Diencephalon (tissue), 2 donors: Measurements from ENCODE around the genes DCLK2 and LRBA.

DNA sequence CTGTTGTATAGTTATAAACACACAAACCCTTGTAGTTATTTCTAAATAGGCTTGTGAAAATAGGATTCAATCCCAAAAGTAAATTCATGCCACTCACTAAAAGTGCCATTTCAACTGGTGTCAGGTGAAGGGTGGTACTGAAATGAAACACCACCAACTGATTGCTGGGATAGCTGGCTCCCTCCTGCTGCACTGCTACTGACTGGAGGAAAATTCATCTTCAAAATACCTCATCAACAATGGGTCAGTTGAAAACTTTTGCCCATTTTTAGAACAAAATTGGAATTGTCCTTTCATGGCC lies 71.9 kb upstream of the EDNRA start:
- RAMPAGE, long total RNA: no peak

DNA sequence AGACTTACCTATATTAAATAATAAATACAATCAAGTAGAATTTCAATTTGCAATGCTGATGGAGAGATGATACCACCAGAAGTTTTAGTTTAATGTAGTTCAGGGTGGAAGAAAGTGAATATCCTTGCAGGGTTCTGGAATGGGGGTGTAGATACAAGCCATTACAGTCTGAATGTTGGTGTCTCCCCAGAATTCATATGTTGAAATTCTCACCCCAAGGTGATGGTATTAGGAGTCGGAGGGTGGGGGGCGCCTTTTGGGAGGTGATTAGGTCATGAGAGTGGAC lies 20.6 kb upstream of the EDNRA start:
- RAMPAGE, long total RNA: no peak

DNA sequence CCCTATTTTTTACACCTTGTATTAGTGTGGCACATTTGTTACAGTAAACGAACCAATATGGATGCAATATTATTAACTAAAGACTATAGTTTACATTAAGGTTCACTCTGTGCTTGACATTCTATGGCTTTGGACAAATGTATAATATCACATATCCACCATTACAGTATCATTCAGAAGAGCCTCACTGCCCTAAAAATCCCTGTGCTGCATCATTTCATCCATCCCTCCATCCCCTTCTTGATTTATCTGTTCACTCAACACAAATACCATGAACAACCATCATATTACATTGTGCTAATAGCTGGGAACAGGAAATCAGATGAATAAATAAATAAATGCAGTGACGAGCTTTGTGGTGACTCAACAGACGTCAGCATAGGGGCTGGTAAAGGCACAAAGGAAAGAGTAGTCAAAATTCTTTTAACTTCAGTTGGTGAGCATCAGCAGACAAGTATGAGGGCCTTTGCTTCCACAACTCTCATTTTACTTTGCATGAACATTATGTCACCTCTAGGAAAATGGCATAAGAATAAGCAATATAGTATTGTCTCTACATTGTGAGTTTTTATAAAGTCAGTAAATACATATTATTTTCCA lies 65.4 kb downstream of the EDNRA start:
- RAMPAGE, long total RNA: no peak

DNA sequence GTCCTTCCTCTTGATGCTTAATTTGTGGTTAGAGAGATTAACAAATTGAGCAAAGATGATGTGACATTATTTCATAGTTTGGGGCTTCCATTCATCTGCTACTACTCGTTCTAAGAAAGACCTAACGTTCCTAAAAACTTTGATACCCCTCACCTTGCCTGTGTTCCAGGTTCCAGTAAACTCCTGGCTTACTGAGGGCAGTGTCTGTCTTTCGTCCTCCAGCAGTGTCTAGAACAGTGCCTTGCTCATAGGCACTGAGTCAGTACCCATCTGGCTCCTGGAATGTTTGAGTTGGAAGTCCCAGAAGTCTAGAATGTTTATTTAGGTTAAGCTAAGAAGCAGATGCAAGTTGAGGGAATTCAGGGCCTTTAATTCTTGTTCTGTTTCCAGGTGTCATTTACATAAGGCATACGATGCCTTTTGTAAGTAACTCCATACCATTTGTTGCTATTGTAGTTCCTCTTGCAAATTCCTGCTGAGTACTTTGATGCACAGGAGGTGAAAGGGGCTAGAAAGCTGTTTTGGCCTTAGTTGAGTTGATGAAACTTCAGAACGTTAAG lies 22.1 kb downstream of the ARHGAP10 start:
- RAMPAGE, long total RNA: no peak

GRCh38 chr4:147756066-147756321 lies 24.1 kb downstream of the ARHGAP10 start:
- RAMPAGE, long total RNA: no peak

GRCh38 chr4:147855502-147856174 lies 123.8 kb downstream of the ARHGAP10 start:
- RAMPAGE, long total RNA: no peak

DNA sequence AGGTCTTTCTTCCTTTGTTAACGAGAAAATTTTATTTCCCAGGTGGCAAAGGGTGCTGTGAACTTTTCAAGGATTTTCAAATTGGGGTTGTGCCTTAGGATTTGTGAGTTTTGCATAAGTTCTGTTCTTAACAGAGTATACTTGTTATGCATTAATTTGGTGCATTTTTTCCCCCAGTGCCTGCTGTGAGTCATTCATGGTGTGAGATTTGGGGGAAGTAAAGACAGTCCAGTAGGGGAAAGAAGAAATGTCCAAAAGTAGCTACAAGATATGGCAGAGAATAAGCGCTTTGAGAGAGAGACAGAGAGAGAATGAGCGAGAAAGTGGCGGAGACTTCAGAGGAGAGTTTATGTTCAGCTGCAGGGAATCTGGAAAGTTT lies 239.2 kb downstream of the ARHGAP10 start:
- RAMPAGE, long total RNA: no peak

DNA sequence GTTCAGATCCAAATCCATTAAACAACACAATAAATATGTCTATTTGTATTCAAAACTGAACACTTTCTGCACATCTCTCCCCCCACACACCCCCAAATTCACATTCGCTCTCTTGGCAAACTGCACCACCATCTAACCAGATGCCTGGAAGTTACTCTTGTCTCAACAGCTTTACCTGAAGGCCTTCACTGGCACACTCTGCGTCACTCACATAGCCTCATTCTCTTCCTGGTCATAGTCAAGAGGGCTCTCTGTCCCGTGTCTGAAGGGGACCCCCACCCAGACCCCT lies 3.0 kb downstream of the NR3C2 start:
- RAMPAGE, long total RNA: no peak

- RAMPAGE, long total RNA: no peak
Observed at GRCh38 chr4:148442579-148443615, 683 bp upstream of the NR3C2 start.

GRCh38 chr4:148693869-148694184 lies 251.6 kb upstream of the NR3C2 start:
- RAMPAGE, long total RNA: no peak

DNA sequence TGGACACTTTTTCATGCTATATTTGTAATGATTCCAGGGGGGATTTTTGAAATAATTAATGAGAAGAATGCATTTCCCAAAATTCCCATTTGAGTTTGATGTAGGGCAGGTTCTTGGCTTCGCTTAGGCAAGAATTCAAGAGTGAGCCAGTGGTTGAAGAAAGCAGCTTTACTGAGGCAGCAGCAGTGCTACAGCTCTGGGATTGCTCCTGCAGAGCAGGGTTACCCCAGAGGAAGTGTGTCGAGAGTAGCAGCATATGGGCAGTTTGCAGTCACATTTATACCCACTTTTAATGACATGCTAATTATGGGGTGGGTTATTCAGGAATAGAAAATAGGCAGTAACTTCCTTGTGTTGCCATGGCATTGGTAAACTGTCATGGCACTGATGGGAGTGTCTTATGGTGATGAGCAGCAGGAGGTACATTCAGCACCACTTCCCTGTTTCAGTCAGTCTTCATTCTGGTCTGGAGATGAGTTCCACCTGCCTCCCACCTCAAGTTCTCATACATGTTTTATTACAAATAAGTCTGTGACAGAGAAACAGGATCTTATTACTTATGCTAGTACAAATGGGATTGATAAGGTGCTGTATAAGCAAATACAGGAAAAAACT lies 38.5 kb upstream of the DCLK2 start:
- RAMPAGE, long total RNA: no peak

GRCh38 chr4:150077912-150078521 lies at the start of gene DCLK2:
DCLK2 (plus strand) TSS chr4:150078445.
- RAMPAGE, long total RNA: no peak

- RAMPAGE, long total RNA: no peak
Observed at GRCh38 chr4:150343673-150344312, 238.2 kb upstream of the MAB21L2 start.

GRCh38 chr4:150375713-150376365 lies 206.1 kb upstream of the MAB21L2 start:
- RAMPAGE, long total RNA: no peak

DNA sequence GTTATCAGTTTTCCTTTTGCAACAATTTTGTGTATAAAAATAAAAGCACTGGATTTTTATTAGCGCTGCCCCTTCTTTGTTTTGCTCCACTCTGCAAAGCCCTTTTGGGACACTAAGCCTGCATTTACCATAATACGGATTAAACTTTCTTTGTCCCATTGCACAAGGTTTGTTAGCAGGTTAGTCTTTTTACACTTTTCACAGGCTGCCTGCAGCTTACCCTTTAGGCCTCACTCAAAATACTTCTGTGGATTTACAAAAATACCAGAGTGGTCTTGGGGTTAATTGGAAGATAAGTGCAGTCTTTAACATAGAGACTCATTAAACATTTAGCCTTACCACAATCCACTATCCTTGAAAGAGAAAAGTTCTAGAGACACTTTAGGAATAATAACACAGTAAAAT lies 35.6 kb upstream of the MAB21L2 start:
- RAMPAGE, long total RNA: no peak

DNA sequence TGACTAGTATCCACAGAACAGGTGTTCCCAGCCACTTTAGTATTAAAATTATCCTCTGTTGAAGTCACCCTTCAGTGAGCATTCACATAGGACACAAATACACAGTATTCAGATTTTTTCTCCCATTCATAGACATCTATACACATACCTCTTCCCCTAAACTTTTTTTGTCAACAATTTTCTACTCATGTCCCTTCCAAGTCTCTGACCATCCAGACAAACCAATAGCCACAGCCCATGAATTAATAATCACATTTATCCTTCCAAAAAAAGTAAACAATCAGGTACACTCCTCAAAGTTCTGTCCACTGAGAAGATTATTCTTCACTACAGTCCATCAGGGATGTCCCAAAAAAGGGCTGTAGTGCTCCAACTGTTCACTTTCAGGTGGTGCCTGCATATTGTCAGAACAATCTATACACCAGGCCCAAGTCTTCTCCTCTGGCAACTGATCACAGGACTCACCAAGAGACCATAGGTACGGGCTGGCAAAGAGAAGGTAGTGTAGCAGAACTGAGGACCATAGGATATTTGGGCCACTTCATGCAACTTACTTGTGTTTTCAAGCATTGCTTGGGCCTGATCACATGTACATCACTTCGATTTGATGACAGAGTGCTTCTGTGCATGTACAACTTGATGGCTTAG lies 190.0 kb downstream of the MAB21L2 start:
- RAMPAGE, long total RNA: no peak

DNA sequence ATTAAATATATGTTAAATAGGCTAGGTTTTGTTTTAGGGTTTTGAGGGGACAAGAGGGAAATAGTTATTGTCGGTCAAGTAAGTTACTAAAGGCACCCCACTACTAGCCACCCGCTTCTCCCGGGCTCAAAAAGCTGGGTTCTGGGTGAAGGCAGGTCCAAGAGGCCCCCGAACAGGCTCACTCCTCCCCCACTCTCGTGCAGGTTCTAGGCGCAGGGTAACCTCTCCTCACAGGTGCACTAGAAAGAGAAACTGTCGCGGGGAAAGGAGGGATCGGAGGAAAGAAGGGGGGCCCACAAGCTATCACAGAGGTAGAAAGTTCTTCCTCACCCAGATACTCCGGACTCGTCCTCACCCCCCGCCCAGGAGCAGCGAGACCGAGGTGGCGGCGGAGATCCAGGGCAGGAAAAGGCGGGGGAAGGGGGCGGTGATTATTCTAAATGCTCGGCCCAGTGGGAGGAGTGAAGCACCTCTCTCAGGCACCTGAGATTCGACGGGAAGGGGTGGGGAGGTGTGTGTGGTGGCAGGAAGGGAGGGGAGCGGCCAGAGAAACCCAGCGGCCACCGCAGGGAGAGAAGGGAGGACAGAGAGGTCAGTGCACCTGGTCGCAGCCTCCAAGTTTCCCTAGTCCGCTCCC lies at the start of gene LRBA:
TSS of gene LRBA (minus strand) at position 413 of the 637 bp plus-strand sequence.
- RAMPAGE, long total RNA: start-site peak on the minus strand centred at position 385 of the sequence, 77 bp wide, 39 and 47 reads in 2 replicates

DNA sequence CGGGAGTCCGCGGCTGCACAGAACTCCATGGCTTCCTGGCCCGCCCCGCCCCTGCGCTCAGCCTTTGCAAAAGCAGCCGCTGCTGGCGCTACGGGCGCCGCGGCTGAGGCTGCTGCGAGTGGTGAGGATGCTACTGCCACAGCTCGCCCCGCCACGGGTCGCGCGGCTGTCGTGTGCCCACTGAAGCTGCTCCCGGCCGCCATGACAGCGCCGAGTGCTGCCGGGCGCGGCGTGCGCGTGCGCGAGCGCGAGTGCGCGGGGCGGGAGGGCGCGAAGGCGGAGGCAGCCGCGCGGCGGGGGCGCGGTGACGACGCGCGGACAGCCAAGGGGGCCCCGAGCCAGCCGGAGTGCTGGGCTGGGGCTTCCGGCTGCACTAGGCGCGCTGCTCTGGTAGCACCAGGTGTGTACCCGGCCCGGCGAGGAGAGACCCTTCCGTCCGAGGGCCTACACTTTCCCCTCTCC lies 456 bp upstream of the LRBA start:
- RAMPAGE, long total RNA: start-site peak on the minus strand centred at position 201 of the sequence, 52 bp wide, 55 and 73 reads in 2 replicates

- RAMPAGE, long total RNA: no peak
Observed at GRCh38 chr4:151103520-151104489, 4.4 kb downstream of the RPS3A start.

DNA sequence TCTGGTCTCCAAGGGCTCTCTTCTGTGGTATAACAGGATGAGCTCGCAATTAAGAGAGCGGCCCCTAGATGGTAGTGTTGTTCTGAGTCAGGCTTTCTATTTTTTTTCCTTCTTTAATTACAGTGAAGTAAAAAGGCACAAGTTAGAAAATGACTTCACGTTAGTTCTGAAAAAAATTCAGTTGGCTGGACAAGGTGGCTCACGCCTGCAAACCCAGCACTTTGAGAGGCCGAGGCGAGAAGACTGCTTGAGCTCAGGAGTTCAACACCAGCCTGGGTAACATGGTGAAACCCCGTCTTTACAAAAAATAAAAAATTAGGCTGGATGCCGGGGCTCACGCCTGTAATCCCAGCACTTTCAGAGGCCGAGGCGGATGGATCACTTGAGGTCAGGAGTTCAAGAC lies 18.1 kb downstream of the RPS3A start:
- RAMPAGE, long total RNA: no peak